ENCODE measurements around a stretch of chr10.

DNA sequence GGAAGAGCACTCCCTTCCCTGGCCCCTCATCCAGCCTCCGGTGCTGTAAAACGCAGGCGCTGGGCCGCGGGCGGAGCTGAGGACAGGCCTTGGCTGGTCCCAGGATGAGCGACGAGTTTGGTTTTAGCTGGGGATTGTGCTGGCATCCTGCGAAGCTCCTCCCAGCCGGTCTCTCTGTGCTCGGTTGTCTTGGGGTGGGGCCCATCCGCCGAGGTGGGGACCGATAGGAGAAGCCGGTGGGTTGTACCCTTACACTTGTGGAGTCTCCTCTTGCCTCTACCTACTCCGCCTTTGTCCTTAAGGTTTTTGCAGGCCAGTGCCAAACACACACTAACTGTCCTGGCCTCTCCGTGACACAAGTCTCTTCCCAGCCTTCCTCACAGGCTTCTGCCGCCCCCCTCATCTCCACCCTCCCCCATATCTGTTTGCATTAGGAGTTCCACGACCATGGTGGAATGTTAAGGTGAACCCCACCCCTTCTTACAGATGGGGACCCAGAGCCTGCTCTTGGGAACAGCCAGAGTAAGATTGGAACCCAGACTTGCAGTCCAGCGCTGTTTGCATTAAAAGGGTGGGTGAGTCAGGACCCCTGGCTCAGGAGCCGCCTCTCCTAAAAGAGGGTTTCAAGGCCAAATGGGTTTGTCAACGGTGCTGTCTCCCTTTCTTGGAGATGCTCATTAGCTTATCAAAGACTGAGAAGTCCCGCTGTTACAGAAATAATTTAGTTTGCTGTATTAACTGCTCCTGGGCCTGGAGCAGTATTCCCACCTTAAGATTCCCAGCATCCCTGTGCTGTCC lies 1.5 kb downstream of the MARVELD1 start:
- PRO-cap, 4 experiments, result peak in 3 of 4 experiments; most common plus-strand start position 115 of the sequence (in 1); most common minus-strand start position 119 of the sequence (in 1)
- RAMPAGE, long total RNA, 2 experiments, result no peak in any of the 2 experiments

- PRO-cap, 4 experiments, result no peak in any of the 4 experiments
- RAMPAGE, long total RNA, 2 experiments, result no peak in any of the 2 experiments
Observed at GRCh38 chr10:97829716-97830435, 19.8 kb upstream of the GOLGA7B start.

DNA sequence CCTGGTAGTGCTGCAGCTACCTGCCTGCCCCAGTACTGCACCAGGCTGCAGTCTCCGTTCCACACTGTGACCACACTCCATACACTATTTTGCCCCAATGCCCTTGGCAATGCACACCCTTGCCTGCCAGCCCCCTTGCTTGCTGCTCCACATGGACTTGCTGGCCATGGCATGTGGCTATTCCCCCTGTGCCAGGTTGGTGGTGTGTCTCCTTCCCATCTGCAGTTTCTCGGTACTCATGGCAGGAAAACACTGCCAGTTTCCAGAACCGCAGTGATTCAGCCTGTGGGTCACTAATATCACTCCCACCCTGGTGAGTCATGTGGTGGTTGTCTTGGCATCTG lies 32.6 kb downstream of the GOLGA7B start:
- PRO-cap, 4 experiments, result no peak in any of the 4 experiments
- RAMPAGE, long total RNA, 2 experiments, result no peak in any of the 2 experiments

DNA sequence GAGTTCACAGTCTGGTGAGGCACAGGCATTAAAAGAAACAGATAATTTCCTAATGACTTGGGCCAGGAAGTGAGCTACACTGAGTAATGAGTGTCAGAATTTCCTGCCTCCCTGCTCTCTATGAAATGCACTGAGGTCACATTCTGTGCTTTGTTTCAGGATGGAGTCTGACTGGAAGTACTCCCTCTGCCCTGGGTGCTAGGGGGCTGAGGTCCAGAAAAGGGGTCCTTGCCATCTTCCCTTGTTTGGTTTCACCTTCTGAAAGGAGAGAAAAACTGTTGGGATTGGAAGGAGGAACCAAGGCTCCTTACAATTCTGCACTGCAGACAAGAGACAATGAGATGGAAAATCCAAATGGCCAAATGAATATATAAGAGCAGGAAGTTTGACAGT lies 48.8 kb upstream of the LOXL4 start:
- PRO-cap, 4 experiments, result peak in 1 of 4 experiments; most common plus-strand start position 153 of the sequence (in 1)
- RAMPAGE, long total RNA, 2 experiments, result no peak in any of the 2 experiments

DNA sequence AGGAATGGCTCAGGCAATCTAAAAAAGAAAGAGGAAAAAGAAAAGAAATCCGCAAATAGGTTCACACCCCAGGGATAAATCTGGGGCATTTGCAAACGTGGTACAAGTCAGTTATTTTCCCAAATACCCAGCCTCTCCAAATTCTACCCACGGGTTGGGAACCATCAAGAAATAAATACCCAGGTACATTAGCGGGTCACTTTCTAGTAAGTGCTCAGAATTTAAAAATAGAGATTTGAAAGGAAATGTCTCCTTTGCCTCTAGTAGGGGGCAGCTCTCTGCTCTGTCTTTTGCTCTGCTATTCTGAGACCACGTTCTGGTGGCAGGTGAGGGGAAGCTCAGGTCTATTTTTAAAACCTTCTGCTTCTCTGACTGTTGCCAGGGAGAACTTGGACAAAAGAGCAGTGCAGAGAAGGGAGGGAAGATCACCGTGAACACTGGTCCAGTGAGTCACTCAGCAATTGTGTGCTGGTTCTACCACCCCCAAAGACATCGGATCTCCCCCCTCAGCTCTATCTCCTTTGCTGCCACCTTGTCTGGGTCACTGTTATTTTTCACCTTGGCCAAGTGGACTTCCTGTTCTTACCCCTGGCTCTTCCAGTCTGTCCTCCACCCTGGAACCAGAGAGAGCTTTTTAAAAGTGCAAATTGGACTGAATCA lies 72.3 kb upstream of the LOXL4 start:
- PRO-cap, 4 experiments, result no peak in any of the 4 experiments
- RAMPAGE, long total RNA, 2 experiments, result no peak in any of the 2 experiments

GRCh38 chr10:98403202-98403749 lies 11.7 kb downstream of the PYROXD2 start:
- PRO-cap, 4 experiments, result no peak in any of the 4 experiments
- RAMPAGE, long total RNA, 2 experiments, result no peak in any of the 2 experiments

- PRO-cap, 4 experiments, result peak in 3 of 4 experiments; most common plus-strand start chr10:98446148 (in 2); most common minus-strand start chr10:98446240 (in 1)
- RAMPAGE, long total RNA, 2 experiments, result no peak in any of the 2 experiments
Observed at GRCh38 chr10:98445857-98446408, 802 bp downstream of the HPS1 start.

DNA sequence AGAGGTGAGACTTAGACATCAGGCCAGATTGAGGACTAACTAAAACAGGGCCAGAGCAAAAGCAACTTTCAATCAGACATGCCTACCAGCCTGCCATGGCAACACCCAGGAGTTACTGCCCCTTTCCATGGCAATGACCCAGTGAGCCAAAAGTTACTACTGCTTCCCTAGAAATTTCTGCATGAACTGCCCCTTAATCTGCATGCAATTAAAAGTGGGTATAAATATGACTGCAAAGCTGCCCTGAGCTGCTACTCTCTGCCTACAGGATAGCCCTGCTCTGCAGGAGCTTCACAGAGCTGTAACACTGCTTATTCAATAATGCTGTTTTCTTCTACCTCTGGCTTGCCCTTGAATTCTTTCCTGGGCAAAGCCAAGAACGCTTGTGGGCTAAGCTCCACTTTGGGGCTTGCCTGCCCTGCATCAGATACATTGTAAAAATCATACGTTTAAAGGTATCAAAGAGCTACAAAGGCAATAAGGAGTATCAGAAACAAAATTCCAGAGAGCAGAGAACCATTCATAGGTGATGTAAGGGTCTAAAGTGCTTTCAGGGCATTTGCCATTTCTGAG lies 24.9 kb upstream of the CNNM1 start:
- PRO-cap, 4 experiments, result peak in 2 of 4 experiments; most common plus-strand start position 251 of the sequence (in 2)
- RAMPAGE, long total RNA, 2 experiments, result no peak in any of the 2 experiments

GRCh38 chr10:99539083-99539512 lies 6.4 kb downstream of the NKX2-3 start:
- PRO-cap, 4 experiments, result no peak in any of the 4 experiments
- RAMPAGE, long total RNA, 2 experiments, result no peak in any of the 2 experiments

GRCh38 chr10:99621180-99621833 lies 1.1 kb upstream of the SLC25A28 start:
- PRO-cap, 4 experiments, result peak in 4 of 4 experiments; most common plus-strand start chr10:99621438 (in 4); most common minus-strand start chr10:99621319 (in 2)
- RAMPAGE, long total RNA, 2 experiments, result no peak in any of the 2 experiments

DNA sequence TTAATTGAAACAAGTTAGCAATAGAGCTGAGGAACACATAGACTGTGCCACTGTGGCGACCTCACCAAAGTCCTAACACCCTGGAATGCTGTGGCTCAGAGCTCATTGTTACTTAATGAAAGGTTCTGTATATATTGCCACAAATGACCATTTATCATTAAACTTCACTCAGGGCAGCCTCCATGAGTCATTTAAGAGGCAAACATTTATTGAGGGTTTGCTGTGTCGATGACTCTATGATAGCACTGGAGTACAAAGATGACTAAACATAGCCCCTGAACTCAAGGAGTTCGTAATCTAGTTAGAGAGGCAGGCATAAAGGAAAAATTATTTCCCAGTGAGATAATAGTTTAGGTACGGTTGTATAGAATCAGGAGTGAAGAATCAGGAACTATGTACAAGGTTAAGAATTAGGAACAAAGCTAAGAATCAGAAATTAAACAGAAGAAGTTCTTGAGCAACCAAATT lies 7.8 kb downstream of the ENTPD7 start:
- PRO-cap, 4 experiments, result no peak in any of the 4 experiments
- RAMPAGE, long total RNA, 2 experiments, result no peak in any of the 2 experiments

- PRO-cap, 4 experiments, result peak in 4 of 4 experiments; most common plus-strand start chr10:99776127 (in 4); most common minus-strand start chr10:99776129 (in 2)
- RAMPAGE, long total RNA, 2 experiments, result start-site peak on the plus strand in 1 of 2 experiments, at chr10:99776156-99776166 at its widest, 5 reads per replicate
Observed at GRCh38 chr10:99776059-99776310, 6.5 kb upstream of the ABCC2 start.

DNA sequence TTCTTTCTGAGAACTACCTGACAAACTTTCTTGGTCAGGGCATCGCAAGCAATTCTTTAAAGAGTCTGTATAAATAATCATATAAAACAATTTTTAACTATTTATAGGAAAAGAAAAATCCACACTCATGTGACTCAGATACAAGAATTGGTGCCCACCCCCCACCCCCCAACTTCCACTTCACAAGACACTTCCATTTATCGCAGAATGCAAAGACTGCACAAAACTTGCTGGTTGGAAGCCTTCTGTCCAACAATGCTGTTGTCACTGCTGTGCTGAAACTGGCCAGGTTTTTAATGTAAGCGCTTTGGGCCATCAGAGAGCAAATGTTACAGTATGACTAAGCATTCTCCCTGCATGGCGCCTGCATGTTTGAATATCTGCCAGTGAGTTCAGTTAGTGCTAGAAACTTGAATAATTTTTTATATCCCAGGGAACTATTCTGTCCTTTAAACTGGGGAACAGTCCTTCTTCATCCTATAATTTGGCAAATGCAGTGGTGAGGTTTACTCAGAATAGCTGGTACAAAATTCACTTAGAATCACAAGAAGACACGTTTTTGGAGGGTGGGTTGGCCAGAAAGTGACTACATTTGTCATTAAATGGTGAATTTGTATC lies 1.5 kb downstream of the ABCC2 start:
- PRO-cap, 4 experiments, result peak in 4 of 4 experiments; most common plus-strand start position 325 of the sequence (in 3); most common minus-strand start position 283 of the sequence (in 4)
- RAMPAGE, long total RNA, 2 experiments, result no peak in any of the 2 experiments

GRCh38 chr10:99785040-99785431 lies 2.6 kb downstream of the ABCC2 start:
- PRO-cap, 4 experiments, result peak in 2 of 4 experiments; most common plus-strand start chr10:99785349 (in 1); most common minus-strand start chr10:99785205 (in 1)
- RAMPAGE, long total RNA, 2 experiments, result no peak in any of the 2 experiments

DNA sequence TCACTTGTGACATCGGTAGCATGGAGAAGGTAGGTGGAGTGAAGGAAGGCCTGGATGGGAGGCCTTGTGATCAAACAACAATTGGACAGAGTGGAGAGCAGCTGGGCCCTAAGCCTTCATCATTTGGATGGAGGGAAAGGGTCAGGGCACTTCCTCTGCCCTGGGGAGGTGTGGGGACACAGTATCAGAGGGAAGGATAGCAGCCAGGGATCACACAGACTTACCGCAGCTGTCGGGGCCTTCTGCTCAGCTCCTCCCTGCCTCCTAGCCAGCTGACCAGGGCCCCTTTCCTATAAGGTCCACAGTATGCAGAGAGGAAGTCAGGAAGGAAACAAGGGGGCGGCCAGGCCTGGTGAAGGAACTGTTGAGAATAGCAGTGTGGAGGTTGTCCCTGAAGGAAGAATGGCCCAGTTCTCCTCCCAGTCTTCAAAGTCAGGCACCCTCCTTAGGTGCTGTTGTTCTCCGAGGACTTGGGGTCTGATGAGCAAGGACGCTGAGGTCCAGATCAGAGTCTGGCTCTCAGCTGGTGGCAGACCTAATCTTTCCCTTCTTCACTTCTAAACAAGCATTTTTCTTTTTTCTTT lies 62.1 kb downstream of the ABCC2 start:
- PRO-cap, 4 experiments, result peak in 2 of 4 experiments; most common plus-strand start position 220 of the sequence (in 2)
- RAMPAGE, long total RNA, 2 experiments, result no peak in any of the 2 experiments

- PRO-cap, 4 experiments, result no peak in any of the 4 experiments
- RAMPAGE, long total RNA, 2 experiments, result no peak in any of the 2 experiments
Observed at GRCh38 chr10:99926410-99927432, 83.0 kb downstream of the DNMBP start.

DNA sequence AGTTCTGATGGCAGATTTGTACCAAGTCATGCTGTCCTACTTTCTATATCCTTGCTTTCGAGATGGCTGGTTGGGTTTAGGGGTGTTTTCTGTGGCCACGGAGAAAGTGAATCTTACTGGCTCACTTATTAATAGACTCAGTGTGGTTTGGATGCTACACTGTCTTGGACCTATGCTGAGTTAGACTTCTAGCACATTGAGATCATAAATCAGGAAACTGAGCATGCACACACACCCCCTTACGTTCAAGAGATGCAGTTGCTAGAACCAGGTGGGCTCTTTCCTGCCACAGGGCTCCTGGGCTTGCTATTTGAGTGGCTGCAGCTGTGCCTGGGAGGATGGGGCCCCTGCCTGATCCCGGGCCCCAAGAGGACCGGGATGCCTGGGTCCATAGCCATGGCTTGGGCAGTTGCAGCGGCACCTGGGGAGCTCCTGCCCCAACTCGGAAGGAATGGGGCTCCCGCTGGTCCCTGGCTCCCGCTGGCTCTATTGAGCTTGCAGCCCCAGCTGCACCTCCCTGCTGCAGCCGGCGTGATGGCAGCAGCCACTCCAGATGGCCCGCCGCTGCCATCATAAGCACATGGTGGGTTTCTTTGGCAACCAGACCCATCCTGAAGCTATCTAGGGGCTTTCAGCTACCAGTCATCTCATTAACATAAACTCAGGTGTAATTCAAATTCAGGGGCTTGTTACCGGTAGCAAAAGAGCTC lies 11.0 kb upstream of the DNMBP start:
- PRO-cap, 4 experiments, result no peak in any of the 4 experiments
- RAMPAGE, long total RNA, 2 experiments, result no peak in any of the 2 experiments

DNA sequence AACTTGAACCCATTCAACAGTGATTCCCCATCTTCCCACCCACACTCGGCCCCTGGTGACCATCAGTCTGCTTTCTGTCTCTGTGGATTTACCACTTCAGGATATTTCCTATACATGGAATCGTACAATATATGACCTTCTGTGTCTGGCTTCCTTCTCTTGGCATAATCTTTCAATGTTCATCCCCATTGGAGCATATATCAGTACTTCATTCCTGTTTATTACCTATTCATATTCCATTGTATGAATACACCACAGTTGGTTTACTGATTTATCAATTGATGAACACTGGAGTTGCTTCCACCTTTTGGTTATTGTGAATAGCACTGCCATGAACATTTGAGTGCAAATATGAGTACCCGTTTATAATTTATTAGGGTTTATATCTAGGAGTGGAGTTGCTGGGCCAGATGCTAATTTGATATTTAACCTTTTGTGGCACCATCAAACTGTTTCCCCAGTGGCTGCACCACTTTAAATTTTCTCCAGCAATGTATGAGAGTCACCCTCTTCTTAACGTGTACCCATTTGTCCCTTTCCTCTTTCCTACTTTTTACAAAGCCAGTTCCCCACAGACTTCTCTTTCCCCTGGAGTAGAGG lies 25.4 kb downstream of the SCD start:
- PRO-cap, 4 experiments, result no peak in any of the 4 experiments
- RAMPAGE, long total RNA, 2 experiments, result no peak in any of the 2 experiments

- PRO-cap, 4 experiments, result no peak in any of the 4 experiments
- RAMPAGE, long total RNA, 2 experiments, result no peak in any of the 2 experiments
Observed at GRCh38 chr10:100390760-100391297, 43.8 kb downstream of the SCD start.

DNA sequence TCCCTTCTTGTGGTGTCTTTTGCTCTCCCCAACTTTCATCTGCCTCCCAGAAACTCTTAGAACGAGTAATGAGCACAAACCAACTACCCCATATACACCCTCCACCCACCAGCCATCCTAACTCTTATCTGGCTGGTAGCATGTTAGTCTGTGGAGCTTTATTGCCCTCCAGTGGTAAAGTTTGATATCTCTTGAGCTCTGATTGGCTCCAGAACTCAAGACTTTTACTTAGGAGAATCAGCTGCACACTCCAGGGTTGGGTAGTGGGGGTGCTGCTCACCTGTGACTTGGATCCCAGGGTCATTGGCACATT lies 11.0 kb downstream of the SEC31B start:
- PRO-cap, 4 experiments, result no peak in any of the 4 experiments
- RAMPAGE, long total RNA, 2 experiments, result no peak in any of the 2 experiments